ENCODE measurements around a stretch of chr17.

DNA sequence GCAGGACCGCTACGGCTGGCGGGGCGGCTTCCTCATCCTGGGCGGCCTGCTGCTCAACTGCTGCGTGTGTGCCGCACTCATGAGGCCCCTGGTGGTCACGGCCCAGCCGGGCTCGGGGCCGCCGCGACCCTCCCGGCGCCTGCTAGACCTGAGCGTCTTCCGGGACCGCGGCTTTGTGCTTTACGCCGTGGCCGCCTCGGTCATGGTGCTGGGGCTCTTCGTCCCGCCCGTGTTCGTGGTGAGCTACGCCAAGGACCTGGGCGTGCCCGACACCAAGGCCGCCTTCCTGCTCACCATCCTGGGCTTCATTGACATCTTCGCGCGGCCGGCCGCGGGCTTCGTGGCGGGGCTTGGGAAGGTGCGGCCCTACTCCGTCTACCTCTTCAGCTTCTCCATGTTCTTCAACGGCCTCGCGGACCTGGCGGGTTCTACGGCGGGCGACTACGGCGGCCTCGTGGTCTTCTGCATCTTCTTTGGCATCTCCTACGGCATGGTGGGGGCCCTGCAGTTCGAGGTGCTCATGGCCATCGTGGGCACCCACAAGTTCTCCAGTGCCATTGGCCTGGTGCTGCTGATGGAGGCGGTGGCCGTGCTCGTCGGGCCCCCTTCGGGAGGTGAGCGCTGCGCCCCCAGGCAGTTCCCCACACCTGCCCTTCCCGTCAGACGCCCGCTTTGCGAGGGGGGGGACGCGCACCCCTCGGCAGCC lies 8.6 kb downstream of the SLC16A3 start:
- RAMPAGE, long total RNA, result no peak
- RRBS, result no CpG with 5 or more reads among the region's 68 CpGs

DNA sequence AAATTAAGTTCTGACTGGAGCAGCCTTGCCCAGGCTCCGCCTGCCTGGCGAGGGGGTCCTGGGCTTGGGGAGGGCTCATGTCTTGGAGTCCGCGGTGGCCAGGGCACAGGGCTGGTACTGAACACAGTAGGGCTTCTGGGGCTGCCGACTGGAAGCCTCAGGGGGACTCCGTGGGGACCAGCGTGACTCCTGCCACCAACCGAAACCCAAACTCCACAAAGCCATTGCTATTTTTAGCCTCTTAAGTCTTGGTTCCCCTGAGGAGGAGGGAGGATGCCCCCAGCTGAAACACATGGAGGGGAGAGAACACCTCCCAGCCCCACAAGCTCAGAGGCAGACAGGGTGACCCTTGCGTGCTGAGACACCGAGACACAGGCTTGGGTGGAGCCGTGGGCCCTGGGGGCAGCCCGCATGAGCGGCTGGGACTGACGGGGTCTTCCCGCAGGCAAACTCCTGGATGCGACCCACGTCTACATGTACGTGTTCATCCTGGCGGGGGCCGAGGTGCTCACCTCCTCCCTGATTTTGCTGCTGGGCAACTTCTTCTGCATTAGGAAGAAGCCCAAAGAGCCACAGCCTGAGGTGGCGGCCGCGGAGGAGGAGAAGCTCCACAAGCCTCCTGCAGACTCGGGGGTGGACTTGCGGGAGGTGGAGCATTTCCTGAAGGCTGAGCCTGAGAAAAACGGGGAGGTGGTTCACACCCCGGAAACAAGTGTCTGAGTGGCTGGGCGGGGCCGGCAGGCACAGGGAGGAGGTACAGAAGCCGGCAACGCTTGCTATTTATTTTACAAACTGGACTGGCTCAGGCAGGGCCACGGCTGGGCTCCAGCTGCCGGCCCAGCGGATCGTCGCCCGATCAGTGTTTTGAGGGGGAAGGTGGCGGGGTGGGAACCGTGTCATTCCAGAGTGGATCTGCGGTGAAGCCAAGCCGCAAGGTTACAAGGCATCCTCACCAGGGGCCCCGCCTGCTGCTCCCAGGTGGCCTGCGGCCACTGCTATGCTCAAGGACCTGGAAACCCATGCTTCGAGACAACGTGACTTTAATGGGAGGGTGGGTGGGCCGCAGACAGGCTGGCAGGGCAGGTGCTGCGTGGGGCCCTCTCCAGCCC lies 9.8 kb downstream of the SLC16A3 start:
- RAMPAGE, long total RNA, result no peak
- RRBS, result 6% methylated on average over 4 of the region's 47 CpGs

- RAMPAGE, long total RNA, result no peak
- RRBS, result 73% methylated on average over 11 of the region's 22 CpGs
These were observed 12.0 kb downstream of the SLC16A3 start for GRCh38 chr17:82240814-82241367.

DNA sequence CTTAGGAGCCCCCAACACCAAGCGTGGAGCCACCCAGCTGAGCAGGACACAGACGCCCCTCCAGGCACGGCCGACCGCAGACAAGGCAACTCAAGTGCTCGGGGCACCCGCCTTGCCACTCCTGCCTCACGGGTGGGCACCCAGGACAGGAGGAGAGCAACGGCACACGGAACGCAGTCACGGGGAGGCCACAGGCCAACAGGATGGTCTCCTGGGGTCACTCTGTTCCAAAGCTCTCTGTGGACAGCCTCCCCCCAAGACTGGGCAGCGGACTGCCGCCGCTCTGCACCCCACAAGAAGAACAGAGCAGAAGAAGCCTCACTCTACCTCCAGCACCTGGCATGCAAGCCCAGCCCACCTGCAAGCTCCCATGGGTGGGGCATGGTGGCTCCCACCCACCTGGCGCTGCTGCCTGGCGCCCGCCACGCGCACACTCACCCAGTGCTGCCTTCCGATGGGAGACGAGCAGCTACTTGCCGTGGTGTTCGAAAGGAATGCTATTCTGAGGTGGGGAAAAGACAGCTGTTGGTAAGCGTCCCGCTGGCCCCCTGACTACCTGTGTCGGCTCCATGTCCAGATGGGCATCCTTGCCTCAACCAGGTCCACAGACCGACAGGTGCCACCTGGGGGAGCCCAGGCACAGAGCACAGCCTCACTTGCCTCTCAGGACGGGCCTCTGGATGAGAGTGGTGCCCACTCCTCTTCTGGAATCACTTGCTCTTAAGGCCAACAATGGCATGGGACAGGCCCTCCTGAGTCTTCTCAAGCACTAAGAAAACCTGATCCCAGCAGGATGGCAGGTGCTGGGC lies 16.9 kb downstream of the SLC16A3 start:
- RAMPAGE, long total RNA, result no peak
- RRBS, result no CpG with 5 or more reads among the region's 29 CpGs

DNA sequence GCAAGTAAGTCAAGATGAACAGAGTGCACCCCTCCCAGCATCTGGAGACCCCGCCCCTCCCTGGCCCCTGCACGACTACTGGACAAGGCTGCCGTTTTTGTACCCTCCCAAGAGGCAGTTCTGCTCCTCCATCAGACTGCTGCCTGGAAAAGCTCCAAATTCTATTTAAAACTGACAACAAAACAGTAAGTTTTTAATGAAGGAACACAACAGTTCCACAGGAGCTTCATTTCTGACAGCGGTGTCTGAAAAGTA lies 21.7 kb downstream of the SLC16A3 start:
- RAMPAGE, long total RNA, result no peak
- RRBS, result no CpG with 5 or more reads among the region's 4 CpGs

DNA sequence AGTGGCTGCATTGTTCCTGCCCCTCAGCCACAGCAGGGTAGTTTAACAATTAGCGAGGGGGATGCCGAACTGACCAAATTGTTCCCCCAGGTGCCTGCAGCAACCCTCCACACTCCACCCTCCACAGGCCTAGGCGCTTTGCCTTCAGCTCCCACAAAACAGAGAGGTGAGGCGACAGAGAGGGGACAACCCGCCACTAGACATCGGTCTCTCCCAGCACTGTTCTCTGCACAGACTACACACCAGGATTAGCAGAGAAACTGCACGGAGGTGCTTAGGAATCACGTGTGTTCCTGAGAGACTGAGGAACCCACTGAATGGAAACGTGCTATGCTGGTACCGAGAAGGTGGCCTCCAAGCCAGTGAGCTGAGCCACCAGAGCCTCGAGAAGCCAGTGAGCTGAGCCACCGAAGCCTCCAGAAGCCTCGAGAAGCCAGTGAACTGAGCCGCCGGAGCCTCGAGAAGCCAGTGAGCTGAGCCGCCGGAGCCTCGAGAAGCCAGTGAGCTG lies 20.1 kb downstream of the CSNK1D start:
- RAMPAGE, long total RNA, result no peak
- RRBS, result no CpG with 5 or more reads among the region's 19 CpGs

DNA sequence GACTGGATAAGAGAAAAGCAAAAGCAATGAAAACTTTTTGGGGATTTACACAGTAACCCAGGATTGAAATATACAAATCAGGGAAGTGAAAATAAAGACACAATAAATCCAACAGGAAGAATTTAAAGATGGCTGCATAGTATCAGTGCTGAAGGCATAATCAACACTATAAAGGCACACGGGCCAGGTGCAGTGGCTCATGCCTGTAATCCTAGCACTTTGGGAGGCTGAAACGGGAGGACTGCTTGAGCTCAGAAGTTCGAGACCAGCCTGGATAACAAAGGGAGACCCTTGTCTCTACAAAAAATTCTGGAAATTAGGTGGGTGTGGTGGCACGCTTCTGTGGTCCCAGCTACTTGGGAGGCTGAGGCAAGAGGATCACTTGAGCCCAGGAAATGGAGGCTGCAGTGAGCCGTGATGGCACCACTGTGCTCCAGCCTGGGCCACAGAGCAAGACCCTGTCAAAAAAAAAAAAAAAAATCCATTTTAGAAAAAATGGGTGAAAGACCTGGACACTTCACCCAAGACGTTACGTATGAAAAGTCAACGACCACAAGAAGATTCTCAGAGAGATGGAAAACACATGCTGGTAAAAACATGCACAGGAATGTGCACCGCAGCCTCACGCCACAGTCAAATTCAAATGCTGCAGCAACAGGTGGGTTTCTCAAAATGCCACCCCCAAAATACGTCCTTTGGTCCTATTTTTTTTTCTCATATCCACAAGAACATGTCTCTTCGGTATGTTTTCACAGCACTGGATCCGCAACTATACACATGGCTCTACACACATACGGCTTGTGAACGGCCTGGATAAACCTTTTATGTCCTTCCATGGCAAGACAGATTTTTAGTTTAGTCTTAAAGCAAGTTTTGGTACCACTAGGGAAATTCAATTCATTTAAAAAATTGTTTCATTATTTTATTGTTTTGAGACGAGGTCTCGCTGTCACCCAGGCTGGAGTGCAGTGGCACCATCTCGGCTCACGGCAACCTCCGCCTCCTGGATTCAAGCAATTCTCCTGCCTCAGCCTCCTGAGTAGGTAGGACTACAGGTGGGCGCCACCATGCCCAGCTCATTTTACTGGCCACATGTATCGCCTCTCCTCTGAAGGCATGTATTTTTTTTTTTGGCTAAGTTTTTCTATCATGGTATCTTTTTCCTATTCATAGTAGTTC lies 17.1 kb downstream of the CSNK1D start:
- RAMPAGE, long total RNA, result no peak
- RRBS, result no CpG with 5 or more reads among the region's 22 CpGs

DNA sequence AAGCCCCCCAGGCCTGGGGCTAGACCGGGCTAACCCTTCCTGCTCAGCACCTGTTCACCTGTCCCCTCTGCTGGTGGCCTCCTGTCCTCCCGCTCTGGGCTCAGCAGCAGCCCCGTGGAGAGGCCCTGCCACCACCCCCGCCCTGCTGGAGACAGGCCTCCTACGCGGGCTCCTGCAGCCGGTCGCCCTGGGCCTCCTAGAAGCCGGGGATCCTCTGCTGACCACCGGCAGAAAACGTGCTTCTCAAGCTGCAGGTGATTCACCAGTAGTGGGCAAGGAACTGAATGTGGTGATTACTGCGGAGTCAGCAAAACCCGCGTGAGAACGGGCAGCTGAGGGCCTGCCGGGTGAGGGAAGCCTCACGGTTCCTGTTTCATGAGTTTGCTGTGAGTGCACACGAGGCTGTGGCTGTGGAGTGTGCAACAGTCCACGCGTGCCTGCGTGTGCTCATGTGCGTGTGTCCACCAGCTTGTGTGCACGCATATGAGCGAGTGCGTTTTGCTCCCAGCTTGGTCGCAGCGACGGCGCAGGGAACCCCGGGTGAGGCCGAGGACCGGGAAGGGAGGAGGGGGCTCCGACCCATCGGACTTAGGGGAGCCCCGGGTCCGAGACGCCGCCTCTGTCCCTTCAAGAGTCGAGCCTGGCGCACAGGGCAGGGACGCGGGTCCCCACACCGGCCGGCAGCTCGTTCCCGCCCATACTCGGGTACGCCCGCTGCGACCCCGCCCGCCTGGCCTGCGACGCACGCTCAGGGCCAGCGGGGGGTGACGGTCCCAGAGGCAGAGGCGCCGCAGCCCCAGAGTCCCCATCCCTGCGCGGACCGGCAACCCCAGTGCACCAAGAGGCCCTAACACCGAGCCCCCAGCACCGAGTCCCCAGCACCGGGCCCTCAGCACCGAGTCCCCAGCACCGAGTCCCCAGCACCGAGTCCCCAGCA lies 583 bp downstream of the SECTM1 start:
- RAMPAGE, long total RNA, result no peak
- RRBS, result 5% methylated on average over 15 of the region's 68 CpGs

- RAMPAGE, long total RNA, result no peak
- RRBS, result 77% methylated on average over 23 of the region's 41 CpGs
These were observed 11.6 kb upstream of the SECTM1 start for GRCh38 chr17:82344837-82345831.

DNA sequence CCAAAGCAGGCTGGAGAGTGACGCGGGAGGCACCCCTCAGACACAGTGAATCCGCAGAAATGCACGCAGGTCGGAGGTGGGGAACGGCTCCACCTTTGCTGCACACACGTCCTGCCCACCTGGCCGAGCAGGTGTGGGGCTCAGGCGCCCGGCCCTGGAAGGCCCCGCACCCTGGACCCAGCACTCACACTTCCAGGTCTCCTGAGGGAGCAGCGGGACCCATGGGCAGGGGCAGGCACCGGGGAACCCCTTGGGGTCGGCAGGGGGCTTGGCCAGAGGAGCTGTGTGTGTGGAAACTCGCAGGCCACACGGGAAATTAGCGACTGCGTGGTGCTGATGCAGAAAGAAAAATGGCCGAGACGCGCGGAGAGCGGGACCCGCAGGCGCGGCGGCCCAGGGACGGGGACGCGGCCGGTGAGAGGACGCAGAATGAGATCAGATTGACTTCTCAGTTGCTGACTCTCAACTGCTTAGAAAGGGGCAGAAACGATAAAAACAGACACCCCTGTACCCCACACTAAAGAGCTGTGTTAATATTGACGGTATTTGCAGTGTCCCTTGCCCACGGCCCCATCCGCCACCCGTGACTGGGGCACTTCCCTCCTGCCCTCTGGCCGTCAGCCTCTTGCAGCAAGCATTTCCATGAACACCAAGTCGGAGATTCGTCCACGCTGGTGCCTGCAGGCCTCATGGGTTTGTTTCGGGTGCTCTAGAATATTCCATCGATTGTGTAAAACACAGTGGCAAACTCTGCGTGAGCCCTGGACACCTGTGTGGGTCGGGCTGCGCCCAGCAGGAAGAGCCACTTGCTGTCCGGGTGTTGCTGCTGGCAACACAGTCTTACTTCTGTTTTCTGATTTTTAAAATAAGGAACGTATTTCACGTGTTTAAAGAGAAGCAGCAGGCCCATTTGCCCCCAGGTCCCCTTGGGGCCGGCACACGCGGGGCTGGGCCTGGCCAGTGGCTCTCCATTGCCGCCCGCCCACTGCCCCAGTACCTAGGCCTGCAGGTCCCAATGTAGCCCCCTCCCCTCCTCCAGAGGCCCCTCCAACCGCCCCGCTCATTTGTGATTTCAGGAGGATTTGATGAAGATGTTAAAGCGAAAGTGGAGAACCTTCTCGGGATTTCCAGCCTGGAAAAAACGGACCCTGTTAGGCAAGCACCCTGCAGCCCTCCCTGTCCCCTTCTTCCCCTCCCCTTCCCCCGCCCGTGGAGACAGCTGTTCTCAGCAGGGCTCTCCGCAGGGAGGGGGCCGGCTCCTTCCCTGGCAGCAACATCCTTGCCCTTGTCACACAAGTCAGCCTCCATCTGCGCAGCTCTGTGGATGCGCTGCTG lies 10.2 kb downstream of the CYBC1 start:
- RAMPAGE, long total RNA, result no peak
- RRBS, result no CpG with 5 or more reads among the region's 65 CpGs

DNA sequence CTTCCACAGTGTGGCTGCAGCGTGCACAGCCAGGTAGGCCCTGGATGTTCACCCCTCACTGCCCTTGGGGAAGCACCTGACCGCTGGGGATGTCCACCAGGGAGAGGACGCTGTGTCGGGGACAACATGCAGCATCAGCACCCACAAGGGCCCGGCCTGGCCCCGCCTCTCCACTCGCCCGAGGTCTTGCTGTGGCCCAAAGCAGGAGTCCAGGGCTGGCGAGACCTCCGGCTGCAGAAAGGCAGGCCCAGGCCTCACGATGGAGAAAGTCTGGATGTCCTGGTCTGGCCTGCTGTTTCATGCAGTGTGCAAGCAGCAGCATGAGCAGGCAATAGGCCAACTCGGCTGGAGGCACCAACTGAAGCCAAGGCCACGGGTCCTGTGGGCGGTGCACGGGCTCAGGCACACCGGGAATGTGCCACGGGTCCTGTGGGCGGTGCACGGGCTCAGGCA lies 7.1 kb downstream of the CYBC1 start:
- RAMPAGE, long total RNA, result no peak
- RRBS, result 82% methylated on average over 6 of the region's 19 CpGs

GRCh38 chr17:82443849-82444143 lies 6.8 kb downstream of the CYBC1 start:
- RAMPAGE, long total RNA, result no peak
- RRBS, result 86% methylated on average over 1 of the region's 17 CpGs

DNA sequence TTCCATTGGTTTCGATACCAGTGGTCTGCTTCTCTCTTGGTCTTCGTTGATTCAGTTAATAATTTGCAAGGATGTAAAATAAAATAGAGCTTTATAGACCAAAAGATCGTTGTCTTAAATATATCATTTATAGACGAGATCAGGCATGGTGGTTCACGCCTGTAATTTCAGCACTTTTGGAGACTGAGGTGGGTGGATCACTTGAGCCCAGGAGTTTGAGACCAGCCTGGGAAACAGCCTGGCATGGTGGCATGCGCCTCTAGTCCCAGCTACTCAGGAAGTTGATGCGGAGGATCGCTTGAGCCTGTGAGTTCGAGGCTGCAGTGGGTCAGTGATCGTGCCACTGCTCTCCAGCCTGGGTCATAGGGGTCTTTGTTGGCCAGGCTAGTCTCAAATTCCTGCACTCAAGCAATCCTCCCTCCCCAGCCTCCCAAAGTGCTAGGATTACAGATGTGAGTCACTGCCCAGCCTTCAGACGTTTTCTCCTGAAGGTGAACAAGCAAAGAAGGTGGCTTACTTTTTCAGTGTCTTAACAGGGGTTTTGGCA lies 41.1 kb downstream of the FOXK2 start:
- RAMPAGE, long total RNA, result no peak
- RRBS, result no CpG with 5 or more reads among the region's 11 CpGs

- RAMPAGE, long total RNA, result no peak
- RRBS, result no CpG with 5 or more reads among the region's 11 CpGs
These were observed 18.2 kb downstream of the WDR45B start for GRCh38 chr17:82630062-82630496.

- RAMPAGE, long total RNA, result no peak
- RRBS, result no CpG with 5 or more reads among the region's 34 CpGs
These were observed 7.0 kb upstream of the WDR45B start for GRCh38 chr17:82654746-82656076.

GRCh38 chr17:82774771-82775685 lies 23.2 kb downstream of the TBCD start:
- RAMPAGE, long total RNA, result no peak
- RRBS, result no CpG with 5 or more reads among the region's 39 CpGs

DNA sequence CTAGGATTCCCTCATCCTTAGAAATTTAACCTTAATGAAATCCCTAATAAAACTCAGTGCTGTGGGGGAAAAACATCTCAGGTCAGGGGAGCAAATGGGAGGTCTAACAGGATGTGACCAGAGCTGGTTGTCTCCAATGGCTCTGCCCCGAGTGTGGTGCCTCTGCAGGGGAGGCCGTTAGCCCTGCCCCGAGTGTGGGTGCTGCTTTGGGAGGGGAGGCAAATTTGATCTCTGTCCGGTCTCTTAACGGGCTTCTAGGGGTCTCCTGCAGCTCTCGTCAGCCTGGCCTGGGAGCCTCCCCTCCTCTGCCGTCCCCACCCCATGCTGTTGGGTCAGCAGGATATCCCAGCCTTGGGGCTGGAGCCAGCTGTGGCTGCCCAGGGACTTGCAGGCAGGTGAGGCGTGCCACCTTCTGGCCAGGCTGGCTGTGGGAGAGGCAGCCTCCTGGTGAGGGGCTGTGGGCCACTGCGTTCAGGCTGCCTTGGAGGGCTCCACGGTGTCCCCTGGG lies 34.4 kb downstream of the TBCD start:
- RAMPAGE, long total RNA, result no peak
- RRBS, result no CpG with 5 or more reads among the region's 10 CpGs

- RAMPAGE, long total RNA, result no peak
- RRBS, result no CpG with 5 or more reads among the region's 19 CpGs
These were observed 40.3 kb downstream of the ZNF750 start for GRCh38 chr17:82799435-82799925.

DNA sequence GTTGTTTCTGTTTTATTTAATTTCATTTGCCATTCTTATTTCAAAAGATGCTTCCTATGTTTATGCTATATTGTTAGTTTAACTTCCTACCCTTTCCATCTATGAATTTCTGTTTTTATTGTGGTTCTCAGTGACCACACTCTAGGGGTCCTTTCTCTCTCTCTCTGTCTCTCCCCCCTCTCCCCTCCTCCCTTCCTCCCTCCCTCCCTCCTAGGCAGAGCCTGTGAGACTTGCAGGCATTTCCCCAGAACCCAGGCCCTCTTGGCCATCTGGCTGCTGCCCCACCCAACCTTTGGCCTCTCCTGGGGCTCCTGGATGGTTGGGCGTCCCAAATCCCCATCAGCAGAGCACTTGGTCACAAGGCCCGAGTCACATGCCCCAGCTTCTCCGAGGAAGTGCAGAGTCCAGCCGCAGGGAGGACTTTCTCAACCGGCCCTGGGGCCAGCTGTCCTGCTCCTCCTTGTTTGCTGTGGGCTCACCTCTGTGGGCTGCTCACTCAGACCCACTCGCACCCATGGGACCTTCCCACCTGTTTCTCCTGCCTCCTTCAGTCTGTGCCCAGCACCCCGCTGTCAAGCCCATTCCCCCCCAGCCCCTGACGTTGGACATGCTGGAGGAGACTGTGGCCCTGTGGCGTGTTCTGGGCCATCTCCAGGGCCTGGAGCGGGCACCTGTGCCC lies 42.1 kb upstream of the ZNF750 start:
- RAMPAGE, long total RNA, result no peak
- RRBS, result no CpG with 5 or more reads among the region's 10 CpGs

DNA sequence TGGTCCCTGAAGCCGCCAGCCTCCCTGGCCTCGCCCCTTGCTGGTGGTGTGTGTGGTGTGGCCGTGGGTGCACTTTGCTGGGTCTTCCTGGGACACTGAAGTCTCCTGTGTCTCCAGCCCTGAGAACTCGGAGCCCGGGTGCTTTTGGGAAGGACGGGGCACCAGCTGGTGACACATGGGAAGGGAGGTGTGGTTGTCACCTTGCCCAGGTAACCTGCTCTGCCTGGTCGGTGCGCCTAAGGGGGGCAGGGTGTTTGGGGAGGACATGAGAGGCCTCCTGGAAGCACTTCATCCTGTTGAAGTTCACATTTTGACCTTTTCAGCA lies 49.0 kb upstream of the ZNF750 start:
- RAMPAGE, long total RNA, result no peak
- RRBS, result no CpG with 5 or more reads among the region's 8 CpGs

Measured in epithelial cell of alveolus of lung (primary cell).